T-cell (primary cell): ENCODE measurements around a stretch of chr18.

DNA sequence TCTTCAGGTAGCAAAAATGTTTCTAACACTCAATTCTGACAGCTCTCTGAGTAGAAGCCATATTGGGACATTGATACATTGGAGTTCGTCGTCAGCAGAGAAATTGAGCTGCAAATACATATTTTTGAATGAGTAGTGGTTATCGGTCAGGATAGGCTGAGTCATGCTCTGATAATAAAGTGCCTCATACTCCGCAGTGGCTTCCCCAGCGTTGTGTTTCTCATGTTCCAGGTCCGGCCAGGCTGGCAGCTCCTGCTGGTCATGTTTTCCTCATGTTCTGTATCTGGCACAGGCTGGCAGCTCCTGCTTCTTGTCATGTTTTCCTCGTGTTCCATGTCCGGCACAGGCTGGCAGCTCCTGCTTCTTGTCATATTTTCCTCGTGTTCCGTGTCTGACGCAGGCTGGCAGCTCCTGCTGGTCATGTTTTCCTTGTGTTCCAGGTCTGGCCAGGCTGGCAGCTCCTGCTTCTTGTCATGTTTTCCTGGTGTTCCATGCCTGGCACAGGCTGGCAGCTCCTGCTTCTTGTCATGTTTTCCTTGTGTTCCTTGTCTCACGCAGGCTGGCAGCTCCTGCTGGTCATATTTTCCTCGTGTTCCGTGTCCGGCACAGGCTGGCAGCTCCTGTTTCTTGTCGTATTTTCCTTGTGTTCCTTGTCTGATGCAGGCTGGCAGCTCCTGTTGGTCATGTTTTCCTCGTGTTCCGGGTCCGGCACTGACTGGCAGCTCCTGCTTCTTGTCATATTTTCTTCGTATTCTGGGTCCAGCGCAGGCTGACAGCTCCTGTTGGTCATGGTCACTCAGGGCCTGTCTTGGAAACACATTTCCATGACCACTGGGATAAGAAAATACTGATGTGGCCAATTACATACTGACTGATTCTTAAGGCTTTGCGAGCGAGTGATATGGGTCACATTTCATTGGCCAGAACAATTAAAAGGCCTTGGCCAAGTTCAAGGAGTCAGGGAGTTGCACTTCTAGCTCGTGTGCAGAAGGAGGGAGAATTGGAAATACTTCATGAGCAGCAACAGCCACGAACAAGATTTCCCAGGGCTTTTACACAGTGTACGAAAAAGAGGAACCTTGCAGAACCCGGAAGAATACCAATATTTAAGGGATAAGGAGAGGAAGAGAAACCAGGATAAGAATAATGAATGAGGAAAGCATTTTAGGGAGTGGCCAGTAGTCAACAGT, 149.1 kb downstream of the ATP9B start:
- PRO-cap, 7 experiments, result no peak in any of the 7 experiments

- PRO-cap, 7 experiments, result peak in 7 of 7 experiments; most common plus-strand start chr18:79245751 (in 1); most common minus-strand start chr18:79245968 (in 7)
Measured at GRCh38 chr18:79245350-79246107, 150.2 kb upstream of the NFATC1 start.

GRCh38 chr18:79394582-79394817, 1.2 kb upstream of the NFATC1 start:
- PRO-cap, 7 experiments, result no peak in any of the 7 experiments

- PRO-cap, 7 experiments, result peak in 7 of 7 experiments; most common plus-strand start chr18:79400299 (in 7); most common minus-strand start chr18:79400234 (in 3)
Measured at GRCh38 chr18:79399746-79400581, 4.2 kb downstream of the NFATC1 start.

GRCh38 chr18:79405525-79406188, 9.9 kb downstream of the NFATC1 start:
- PRO-cap, 7 experiments, result peak in 7 of 7 experiments; most common plus-strand start chr18:79406105 (in 5); most common minus-strand start chr18:79405895 (in 5)

GRCh38 chr18:79451057-79451920, 55.6 kb downstream of the NFATC1 start:
- PRO-cap, 7 experiments, result no peak in any of the 7 experiments

- PRO-cap, 7 experiments, result no peak in any of the 7 experiments
Measured at GRCh38 chr18:79464871-79466183, 69.6 kb downstream of the NFATC1 start.

GRCh38 chr18:79516148-79517210, 120.7 kb downstream of the NFATC1 start:
- PRO-cap, 7 experiments, result peak in 6 of 7 experiments; most common plus-strand start chr18:79516769 (in 3); most common minus-strand start chr18:79516771 (in 3)

GRCh38 chr18:79517230-79517721, 121.5 kb downstream of the NFATC1 start:
- PRO-cap, 7 experiments, result peak in 2 of 7 experiments; most common plus-strand start chr18:79517643 (in 1); most common minus-strand start chr18:79517509 (in 2)

DNA sequence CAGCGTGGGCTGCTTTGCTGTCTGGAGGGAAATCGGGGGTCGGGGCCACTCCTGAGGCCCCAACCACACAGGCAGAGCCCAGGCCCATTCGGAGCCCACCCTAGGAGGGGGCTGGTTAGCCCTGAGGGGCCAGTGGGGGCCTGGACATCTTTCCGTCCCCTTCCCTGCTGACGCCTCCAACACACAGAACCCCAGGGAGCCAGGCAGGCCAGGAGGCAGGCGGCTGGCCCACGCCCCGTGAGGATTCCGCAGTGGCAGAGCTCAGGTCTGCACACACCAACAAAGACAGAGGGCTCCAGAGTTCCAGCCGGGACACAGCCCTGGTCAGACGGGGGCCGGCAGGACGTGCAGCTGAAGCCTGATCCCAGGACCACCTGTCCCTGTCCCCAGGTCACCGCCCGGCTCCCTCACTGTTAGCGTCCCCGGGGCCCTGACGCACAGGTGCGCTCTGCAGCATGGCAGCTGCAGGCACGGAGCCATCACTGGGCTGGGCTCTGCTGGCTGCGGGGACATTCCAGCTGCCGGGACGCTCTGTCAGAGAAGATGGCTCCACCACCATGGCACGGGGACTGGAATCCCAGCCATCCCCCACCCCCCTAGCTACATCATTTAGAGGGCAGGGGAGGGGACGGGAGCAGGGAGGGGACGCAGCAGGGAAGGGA, 40.2 kb downstream of the SLC66A2 start:
- PRO-cap, 7 experiments, result no peak in any of the 7 experiments

DNA sequence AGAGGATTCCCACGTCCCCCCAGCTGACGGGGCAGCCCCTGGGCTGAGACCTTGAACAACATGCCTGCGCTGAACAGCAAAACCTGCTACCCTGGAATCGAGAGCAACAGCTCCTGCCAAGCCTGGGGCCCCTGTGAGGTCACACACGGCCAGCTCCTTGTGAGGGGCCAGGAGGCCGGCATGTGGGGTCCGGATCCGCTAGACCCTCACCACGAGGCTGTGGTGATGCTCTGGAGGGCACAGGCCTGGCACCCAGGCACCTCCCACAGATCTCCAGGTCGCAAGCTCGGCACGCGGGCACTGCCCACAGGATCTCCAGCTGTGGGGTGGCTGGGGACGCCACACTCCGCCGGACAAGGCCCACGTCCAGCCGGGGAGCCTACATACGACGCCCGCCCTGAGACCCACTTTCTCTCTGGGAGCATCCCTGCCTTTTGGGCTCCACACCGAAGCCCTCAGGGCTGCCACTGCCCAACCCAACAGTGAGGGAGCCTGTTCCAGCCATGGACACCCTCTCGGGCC, 34.2 kb downstream of the SLC66A2 start:
- PRO-cap, 7 experiments, result no peak in any of the 7 experiments

DNA sequence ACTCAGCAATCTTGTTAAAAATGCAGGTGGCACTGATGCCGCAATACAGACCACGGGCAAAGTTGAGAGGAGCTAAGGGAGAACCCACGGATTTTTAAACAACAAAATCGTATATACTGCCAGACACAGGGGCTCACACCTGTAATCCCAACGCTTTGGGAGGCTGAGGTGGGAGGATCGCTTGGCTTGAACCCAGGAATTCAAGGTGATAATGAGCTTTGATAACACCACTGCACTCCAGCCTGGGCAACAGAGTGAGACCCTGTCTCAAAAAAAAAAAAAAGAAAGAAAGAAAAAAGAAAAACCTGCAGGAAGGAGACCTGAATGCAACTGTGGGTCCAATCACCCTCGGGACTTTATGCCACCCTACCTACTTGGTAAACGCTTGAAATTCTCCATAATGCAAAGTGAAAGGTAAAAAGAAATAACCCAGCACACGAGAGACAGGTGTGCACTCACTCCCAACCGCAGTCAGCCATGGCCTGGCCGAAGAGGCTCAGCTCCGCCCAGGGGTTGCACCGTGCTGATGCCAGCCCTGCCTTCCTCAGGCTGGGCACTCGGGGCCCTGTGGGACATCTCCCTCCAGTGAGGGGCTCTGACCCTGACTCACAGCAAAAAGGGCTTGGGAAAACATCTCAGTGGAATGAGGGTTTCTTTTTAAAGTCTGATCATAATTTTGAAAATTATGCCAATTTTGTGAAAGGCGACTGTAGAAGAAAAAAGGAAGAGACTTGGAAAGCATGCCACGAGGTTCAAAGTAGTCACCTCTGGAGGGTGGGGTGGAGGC, 13.4 kb downstream of the SLC66A2 start:
- PRO-cap, 7 experiments, result no peak in any of the 7 experiments

GRCh38 chr18:79941102-79942265, 10.0 kb downstream of the SLC66A2 start:
- PRO-cap, 7 experiments, result no peak in any of the 7 experiments

DNA sequence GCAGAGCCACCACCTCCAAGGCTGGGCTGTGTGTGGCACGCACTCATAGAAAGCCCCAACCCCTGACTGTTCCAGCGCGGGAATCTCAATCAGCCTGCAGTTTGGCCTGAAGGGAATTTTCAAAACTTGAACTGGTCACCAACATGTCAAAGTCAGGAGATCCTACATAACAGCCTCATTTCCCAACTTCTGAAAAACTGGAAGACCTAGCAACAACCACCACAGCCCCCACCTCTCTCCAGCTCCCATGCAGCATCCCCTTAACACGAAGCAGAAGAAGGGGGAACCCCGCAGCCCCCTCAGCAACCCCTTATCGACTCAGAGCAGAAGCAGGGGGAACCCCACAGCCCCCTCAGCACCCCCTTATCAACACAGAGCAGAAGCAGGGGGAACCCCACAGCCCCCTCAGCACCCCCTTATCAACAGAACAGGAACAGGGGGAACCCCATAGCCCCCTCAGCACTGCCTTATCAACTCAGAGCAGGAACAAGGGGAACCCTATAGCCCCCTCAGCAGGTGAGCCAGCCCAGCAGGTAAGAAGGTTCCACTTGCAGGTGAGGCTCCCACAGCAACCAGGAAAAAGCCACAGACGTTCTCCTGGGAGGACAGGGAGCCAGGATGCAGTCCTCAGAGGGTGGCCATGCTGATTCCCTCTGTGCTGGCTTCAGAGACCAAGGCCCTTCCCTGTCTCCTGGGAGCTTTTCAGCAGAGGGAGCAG, 6.7 kb downstream of the SLC66A2 start:
- PRO-cap, 7 experiments, result no peak in any of the 7 experiments

GRCh38 chr18:79962235-79962835, 2.1 kb upstream of the HSBP1L1 start:
- PRO-cap, 7 experiments, result no peak in any of the 7 experiments

DNA sequence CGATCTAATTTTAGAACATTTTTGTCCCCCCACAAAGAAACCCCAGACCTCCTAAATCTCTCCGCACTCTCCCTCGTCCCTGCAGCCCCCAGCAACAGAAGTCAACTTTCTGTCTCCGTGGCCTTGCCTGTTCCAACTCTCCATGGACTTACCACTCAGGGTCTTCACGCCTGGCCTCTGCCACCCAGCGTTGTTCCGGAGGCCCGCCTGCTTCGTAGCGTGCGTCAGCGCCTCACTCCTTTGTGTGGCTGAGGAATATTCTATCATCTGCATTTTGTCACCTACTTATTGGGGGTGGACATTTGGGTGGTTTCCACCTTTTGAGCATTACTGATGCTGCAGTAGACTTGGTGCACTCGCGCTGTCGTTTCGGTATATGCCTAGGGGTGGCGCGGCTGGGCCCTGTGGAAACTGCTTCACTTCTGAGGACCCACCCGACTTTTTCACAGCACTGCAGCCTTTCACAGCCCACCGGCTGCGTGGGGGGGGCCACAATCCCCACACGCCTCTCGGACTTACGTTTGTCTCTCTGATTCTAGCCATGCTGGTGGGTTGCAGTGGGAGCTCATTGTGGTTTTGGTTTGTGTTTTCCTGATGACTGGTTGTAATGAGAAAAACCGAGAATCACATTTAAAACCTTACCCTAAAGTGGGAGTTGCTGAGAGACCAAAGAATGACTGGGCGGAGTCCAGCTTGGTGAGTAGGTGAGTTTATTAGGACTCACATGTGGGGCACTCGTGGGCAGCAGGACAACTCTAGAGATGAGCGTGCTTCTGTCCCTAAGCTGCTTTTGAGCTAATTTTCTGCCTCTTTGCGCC, 1.4 kb upstream of the HSBP1L1 start:
- PRO-cap, 7 experiments, result peak in 3 of 7 experiments; most common plus-strand start position 375 of the sequence (in 1); most common minus-strand start position 250 of the sequence (in 2)

GRCh38 chr18:80118966-80120245, 10.3 kb downstream of the ADNP2 start:
- PRO-cap, 7 experiments, result peak in 1 of 7 experiments; most common plus-strand start chr18:80120029 (in 1)

- PRO-cap, 7 experiments, result no peak in any of the 7 experiments
Measured at GRCh38 chr18:80207666-80208118, 39.6 kb downstream of the PARD6G start.